ENCODE results near the genes BBS1, CCDC87, PITPNM1 and CABP2.

GRCh38 chr11:66373154-66373672 lies 1.7 kb upstream of the SLC29A2 start:
- PRO-cap, result no peak
- RAMPAGE, long total RNA, 3 experiments, result no peak in any of the 3 experiments

DNA sequence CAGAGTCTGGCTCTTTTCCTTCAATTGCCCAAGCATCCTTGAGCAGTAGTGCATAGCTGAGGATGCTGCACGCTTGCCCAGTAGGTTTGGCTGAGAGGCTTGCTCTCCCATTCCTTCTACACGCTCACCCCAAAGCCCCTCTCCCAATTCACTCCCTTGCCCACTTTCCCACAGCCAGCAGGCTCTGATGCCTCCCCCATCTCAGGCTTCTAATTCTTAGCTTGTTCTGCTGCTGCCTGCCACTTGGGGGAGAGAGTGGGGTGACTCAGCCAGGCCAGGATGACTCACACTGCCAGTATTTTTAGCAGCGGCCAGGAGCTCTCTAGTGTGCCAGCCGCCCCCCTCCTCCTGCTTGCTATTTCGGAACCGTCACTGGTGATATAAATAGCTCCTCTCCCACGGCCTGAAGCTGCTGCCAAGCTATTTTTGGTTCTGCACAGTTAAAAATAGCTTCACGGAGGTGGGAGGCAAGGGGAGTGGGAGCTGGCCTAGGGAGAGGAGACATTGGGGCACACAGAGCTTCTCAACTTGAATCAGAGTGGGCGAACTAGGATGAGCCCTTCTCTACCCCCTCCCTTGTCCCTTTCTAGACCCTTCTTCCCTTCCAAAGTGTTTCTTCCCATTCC lies 2.7 kb upstream of the NPAS4 start:
- PRO-cap, result bidirectional peak, plus-strand start at position 455 of the sequence, minus-strand start at position 357 of the sequence
- RAMPAGE, long total RNA, 3 experiments, result no peak in any of the 3 experiments

GRCh38 chr11:66510185-66511420 lies at the start of gene BBS1:
BBS1 (plus strand) TSS chr11:66510635.
- PRO-cap, result bidirectional peak, plus-strand start at chr11:66510635, minus-strand start at chr11:66510549
- RAMPAGE, long total RNA, 3 experiments, result start-site peak on the plus strand in 3 of 3 experiments, at chr11:66510647-66510656 at its widest, 53 to 92 reads per replicate

- PRO-cap, result bidirectional peak, plus-strand start at chr11:66593185, minus-strand start at chr11:66593044
- RAMPAGE, long total RNA, 3 experiments, result start-site peak on the plus strand in 2 of 3 experiments, at chr11:66593177-66593216 at its widest, 40 to 57 reads per replicate
Observed at GRCh38 chr11:66592295-66593431, at the start of gene CCDC87. CCDC87 (minus strand) TSS chr11:66593063.

DNA sequence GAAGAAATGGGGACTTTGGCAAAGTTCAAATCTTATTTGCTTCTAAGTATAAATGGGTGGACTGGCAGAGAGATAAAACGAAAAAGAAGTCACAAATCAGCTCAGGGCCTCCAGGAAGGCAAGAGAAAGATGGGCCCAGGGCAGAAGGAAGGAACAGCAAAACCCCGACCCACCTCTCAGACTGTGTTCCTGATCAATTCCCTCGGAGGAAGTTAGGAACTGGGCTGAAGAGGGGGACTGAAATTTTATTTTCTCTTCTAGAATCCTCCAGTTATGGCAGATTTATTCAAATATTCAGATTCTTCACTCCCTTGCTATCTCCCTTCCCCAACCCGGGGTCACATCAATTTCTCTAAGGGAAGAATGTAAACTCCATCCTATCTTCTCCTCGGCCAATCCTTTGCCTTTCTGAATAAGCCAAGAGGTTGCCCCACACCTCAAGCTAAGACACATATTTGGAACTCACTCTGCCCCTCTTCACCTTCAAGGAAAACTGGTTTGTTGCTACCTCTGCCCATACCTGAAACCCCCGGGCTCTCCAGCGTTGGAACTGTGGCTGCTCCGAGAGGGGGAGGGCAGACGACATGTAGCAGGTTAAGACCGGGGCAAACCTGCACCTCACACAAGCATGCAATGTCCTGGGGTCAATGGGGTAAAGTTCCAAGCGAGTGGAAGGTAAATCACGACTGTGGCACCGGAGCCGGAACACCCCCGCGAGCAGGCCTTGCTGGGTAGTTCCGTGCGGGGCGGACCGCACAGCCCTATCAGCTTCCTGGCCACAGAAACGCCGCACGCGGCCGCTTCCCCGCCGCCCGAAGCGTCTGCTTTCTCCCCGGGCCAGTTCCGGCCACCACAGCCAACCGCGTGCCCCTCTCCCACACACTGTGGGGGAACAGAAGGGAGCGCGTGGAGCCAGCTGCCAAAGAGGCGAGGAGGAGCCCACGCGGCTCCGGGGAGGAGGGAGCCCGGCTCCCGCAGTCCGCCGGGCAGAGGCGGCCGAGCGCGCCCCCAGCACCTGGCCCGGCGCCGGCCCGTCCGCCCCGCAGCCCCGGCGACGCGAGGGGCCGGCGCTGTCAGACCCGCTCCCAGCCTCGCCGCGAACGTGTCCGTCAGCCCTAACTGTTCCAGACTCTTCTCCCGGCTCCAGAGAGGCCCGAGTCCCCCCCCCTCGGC lies 1.8 kb downstream of the SPTBN2 start:
- PRO-cap, result no peak
- RAMPAGE, long total RNA, 3 experiments, result no peak in any of the 3 experiments

DNA sequence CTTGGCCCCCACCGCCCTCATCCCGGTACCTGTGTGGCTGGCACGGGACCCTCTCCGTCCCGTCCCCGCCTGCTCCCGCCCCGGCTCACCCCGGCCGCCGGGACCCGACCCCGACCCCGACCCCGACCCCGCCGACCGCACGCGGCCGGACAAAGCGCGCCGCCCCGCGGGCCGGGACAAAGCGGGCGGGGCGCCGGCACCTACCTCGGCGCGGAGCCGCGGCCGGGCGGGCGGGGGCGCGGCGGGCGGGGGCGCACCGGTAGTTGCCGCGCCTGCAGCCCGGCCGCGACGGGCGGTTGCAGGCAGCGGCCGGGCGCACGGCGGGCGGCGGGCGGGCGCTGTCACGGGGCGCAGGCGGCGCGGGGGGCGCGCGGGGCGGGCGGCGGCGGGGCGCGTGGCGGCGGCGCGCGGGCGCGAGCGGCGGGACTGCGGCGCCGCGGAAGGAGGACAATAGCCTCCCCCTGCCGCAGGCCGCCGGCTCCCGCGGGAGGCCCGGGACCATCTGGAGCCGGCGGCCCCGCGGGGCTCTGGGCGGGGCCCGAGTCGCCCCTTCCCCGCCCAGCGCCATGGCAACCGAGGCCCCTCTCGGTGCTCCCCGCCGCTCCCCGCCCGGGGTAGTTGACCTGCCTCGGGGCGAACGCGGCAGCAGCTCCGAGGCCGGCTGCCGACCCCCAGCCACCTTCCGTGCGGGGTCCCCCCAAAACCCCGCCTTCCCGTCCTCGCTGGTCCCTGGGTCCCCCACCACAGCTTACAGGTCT lies 880 bp downstream of the SPTBN2 start:
- PRO-cap, result no peak
- RAMPAGE, long total RNA, 3 experiments, result no peak in any of the 3 experiments

DNA sequence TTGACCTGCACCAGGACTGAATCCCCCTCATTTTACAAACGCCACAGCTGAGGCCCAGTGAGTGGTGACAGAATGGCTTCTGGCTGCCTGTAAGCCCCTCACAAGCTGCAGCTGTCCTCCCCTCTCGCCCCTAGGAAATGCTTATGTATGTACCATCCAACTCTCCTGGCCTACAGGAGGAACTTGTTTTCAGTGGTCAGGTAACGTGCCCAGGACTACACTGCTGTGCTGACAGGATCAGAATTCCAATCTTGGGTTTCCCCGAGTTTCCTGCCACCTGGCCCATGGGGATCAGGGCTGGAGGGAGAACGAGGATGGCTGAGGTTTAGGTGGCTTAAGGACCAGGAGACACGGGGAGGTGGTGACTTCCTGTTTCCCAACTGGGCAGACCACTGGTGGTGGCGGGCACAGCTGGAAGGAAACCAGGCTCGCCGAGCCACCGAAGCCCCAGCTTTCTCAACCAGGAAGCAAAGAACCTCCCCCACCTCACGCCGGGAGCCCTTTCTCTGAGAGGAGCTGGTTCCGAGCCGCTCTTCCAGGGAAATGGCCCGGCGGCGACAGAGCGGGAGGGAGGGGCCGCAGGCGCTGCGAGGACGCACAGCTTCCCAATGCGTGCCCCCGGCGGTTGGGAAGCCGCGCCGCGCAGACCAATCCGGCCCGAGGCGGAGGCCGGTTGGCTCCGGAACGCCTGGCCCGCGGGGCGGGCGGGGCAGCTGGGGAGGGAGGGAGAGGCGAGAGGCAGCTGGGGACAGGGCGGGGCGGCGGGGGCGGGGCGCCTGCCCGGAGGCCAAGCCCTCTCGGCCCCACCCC lies 998 bp upstream of the LRFN4 start:
- PRO-cap, result bidirectional peak, plus-strand start outside the sequence, minus-strand start at position 559 of the sequence
- RAMPAGE, long total RNA, 3 experiments, result no peak in any of the 3 experiments

- PRO-cap, result no peak
- RAMPAGE, long total RNA, 3 experiments, result no peak in any of the 3 experiments
Observed at GRCh38 chr11:66901795-66902619, 45.1 kb downstream of the LRFN4 start.

DNA sequence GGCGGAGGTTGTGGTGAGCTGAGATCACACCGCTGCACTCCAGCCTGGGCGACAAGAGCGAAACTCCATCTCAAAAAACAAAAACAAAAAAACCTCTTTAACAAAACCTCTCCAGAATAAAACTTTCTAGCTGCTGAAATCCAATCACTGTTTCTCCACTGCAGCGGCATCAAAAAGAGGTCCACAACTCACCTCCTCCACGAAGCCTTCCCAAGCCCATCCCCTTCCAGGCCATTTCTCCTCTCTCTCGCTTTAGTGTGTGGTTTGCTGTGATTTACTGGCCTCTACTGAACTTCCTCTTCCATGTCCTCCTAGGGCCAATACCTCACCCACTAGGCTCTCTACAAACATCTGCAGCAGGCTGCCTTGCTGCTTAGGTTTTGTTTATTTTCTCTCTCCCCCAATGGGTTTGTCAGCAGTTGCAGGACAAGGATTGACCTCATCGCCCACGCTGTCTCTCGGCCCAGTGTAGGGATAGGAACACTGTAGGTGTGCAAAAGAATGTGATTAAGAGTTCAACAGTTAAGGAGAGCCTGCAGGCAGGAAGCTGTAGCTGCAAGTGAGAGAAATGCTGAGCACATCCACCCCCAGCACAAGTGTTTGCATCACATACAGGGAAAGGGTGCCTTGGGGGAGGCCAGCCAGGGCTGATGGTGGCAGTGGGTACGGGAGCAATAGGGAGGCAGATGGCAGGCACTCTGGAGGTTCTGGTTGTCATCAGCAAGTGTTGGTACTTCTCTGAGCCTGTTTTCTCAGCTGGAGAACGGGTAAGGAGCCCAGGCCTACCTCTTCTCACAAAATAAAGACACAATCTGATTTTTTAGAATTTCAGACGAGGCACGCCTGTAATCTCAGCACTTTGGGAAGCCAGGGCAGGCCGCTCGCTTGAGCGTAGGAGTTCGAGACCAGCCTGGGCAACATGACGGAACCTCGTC lies 1.4 kb downstream of the PC start:
- PRO-cap, result unidirectional peak, plus-strand start at position 610 of the sequence
- RAMPAGE, long total RNA, 3 experiments, result no peak in any of the 3 experiments

DNA sequence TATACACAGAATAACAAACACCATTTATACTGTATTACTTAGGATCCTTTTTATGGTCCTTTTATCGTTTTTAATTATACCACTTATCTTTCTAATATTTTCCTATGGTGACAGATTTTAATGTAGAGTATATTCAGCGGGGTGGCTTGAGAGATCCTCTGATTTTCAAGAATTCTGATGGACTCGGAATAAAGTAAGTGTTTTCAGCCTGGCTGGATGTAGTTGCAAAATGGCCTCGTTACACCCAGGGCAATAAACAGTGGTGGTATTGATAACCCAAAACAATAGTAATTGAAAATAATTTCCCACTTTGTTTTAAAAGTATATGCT lies 62.1 kb downstream of the KDM2A start:
- PRO-cap, result no peak
- RAMPAGE, long total RNA, 3 experiments, result no peak in any of the 3 experiments

DNA sequence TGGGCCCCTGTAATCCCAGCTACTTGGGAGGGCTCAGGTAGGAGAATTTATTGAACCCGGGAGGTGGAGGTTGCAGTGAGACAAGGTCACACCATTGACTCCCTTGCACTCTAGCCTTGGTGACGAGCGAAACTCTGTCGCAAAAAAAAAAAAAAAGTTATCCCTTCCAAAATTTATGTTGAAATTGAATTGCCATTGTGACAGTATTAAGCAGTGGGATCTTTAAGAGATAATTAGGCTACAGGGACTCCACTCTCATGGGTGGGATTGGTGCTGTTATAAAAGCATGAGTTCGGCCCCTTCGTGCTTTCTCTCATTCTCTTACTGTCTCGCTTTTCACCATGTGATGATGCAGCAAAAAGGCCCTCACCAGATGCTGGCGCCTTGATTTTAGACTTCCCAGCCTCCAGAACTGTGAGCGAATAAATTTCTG lies 66.5 kb downstream of the KDM2A start:
- PRO-cap, result no peak
- RAMPAGE, long total RNA, 3 experiments, result no peak in any of the 3 experiments

DNA sequence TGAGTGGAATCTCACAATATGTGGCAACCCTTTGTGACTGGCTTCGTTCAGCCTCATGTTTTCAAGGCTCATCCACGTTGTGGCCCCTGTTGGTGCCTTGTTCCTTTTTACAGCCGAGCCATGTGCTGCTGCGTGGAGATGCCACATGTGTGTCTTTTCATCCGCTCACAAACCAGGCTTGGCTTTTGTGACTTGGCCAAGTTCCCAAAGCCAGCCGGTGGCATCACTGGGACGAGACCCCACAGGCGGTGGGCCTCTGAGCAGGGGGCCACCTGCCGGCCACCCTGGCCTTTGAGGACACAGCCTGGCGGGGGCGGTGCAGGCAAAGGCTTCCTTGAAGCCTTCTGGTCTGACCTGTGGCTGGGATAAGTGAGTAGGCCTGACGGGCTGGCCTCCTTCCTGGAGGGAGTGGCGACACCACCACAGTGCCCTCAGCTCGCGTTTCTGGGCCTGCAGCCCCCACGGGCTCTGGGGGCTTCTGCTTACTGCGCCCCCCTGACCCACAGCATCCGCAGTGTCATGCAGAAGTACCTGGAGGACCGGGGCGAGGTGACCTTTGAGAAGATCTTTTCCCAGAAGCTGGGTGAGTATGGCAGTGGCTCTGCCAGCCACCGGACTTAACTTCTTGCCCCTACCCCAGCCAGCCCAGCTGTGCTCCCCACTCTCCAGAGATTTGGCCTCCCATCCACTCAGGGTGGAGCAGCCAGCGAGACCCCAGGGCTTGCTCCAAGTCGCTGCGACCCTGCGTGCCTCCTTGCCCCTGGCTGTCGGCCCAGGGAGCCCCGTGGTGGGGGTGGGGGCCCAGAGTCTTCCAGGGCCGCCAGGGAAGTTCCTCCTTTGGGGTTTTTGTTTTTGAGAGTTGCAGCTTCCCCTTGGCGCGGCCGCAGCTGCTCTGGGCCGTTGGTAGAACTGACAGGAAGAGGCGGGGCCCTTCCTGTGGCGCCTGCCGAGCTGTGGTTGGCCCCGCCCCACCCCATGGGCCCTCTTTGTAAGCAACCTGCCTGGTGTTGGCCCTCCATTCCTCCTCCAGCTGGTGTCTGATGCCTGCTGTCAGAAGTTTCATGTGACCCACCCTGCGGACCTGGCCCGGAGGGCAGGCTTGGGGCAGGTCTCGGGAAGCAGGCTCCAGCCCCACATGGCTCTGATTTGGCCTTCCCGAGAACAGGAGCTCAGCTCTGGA lies 10.9 kb downstream of the GRK2 start:
- PRO-cap, result bidirectional peak, plus-strand start at position 976 of the sequence, minus-strand start at position 911 of the sequence
- RAMPAGE, long total RNA, 3 experiments, result no peak in any of the 3 experiments

DNA sequence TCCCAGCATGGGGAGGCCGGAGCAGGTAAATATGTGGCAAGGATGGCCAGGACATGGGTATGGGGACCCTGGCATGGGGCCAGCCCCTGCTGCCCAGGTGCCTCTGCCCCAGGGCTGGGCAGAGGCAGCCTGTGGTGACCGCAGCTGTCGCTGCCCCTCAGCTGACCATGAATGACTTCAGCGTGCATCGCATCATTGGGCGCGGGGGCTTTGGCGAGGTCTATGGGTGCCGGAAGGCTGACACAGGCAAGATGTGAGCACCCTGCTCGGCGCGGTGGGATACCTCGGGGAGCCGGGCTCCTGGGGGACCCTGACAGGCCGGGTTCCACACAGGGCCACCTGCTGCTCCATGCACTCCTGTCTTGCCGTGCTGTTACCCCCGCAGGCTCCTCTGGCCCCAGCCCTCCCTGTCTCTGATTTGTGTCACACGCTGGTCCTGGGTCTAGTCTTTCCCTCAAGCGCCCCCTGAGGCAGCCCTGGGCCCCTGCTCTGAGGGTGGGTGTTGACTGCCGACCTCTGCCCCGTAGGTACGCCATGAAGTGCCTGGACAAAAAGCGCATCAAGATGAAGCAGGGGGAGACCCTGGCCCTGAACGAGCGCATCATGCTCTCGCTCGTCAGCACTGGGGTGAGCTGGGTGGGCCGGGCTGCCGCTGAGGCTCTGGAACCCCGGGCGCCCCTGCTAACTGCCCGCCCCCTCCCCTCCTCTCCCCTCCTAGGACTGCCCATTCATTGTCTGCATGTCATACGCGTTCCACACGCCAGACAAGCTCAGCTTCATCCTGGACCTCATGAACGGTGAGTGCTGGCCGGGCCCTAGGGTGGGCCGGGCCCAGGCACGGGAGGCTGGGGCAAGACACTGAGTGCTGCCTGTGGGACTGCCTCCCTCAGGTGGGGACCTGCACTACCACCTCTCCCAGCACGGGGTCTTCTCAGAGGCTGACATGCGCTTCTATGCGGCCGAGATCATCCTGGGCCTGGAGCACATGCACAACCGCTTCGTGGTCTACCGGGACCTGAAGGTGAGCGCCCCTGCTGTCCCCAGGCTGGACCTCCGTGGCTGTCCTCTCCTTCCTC lies 7.8 kb upstream of the ANKRD13D start:
- PRO-cap, result no peak
- RAMPAGE, long total RNA, 3 experiments, result no peak in any of the 3 experiments

DNA sequence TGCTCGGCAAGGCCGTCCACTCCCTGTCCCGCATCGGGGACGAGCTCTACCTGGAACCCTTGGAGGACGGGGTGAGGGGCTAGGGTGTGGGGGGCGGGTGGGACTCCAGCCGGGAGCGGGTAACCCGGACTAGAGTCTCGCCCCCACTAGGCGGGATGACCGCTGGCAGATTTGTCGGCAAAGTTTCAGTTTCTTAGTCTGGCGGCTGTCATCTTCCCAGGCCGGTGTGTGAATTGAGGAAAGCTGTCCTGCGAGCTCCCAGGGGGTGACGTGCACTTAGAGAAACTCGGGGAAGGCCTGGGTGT lies 327 bp downstream of the RAD9A start:
- PRO-cap, result no peak
- RAMPAGE, long total RNA, 3 experiments, result no peak in any of the 3 experiments

GRCh38 chr11:67398282-67399162 lies 3.1 kb downstream of the PPP1CA start:
- PRO-cap, result no peak
- RAMPAGE, long total RNA, 3 experiments, result no peak in any of the 3 experiments

GRCh38 chr11:67415913-67416309 lies 433 bp downstream of the CARNS1 start:
- PRO-cap, result no peak
- RAMPAGE, long total RNA, 3 experiments, result no peak in any of the 3 experiments

DNA sequence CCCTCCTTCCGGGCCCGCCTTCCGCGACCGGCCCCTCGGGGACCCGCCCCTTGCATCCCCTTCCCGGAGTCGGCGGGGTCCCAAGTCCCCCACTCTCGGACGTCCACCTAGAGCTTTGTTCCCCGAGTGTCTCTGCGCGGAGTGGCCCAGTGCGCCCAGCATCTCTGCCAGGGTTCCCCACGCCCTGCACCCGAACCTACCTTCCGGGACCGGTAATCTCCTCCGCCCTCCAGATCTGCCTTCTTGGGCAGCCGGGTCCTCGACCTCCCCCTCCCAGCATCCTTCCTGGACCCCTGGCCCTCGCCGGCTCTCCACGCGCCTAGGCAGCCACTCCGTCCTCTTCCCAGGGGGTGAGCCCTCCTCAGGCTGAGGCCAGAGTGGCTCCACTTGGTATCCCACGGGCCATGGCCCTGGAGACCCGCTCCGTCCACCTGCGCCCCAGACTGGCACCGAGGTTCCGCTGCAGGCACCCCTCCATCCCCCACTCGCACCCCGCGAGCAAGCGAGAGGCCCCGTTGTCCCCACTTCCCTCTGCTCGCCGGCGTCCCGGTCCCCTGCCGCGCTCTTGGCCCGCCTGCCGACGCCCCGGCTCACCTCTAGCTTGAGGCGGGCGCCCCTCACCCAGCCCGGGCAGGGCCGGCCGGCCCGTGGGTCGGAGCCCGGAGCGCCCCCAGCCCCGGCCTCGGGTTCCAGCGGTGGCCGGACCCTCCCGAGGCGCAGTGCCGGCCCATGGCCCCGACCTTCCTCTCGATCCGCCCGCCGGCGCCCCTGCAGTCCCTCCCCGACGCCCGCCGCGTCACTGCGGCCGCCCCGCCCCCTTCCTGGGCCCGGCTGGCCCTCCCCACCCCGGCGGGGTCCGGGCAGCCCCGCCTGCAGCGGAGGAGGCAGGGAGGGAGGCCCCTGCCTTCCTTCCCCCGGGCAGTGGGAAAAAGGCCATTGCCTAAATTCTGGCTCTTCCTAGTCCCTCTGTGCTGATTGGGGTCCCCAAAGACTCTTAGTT lies at the start of gene PITPNM1:
PITPNM1 (minus strand) TSS at position 770 of the 1,000 bp plus-strand sequence.
- PRO-cap, result bidirectional peak, plus-strand start at position 873 of the sequence, minus-strand start at position 770 of the sequence
- RAMPAGE, long total RNA, 3 experiments, result no peak in any of the 3 experiments

GRCh38 chr11:67523353-67523610 lies at the start of gene CABP2:
CABP2 (minus strand) TSS chr11:67523446.
- PRO-cap, result no peak
- RAMPAGE, long total RNA, 3 experiments, result no peak in any of the 3 experiments

DNA sequence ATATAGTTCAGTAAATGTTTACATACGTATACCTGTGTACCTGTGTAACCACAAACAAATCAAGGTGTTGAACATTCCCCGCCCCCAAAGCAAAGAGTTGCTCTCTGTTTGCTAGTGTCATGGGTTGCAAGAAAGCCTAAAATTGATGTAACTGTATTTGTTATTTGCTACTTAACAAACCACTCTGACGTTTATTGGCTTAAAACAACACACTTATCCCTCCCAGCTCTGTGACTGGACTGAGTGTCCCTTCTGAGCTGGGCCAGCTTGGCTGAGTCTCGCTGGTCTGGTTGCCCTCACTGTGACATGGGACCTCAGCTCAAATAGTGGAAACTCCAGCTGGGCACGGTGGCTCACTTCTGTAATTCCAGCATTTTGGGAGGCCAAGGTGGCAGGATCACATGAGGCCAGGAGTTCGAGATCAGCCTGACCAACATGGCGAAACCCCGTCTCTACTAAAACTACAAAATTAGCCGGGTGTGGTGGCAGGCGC lies 25.5 kb upstream of the CABP2 start:
- PRO-cap, result no peak
- RAMPAGE, long total RNA, 3 experiments, result no peak in any of the 3 experiments

DNA sequence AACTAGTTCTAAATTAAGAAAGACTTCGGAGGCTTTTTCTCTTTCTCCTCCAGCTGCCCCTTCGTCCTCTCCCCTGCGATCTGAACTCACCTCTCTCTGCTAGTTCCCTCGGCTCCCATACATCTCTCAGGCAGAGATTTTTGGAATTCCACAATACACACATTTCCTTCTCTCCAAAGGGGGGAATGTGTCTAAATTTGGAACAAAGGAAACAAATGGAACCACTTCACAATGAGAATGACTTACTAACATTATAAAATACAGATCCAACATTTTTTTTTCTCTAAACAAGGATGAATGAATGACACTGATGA lies 20.7 kb upstream of the GSTP1 start:
- PRO-cap, result no peak
- RAMPAGE, long total RNA, 3 experiments, result no peak in any of the 3 experiments

Data from subcutaneous adipose tissue (tissue), 3 donors.